Metastatic Breast Carcinoma in the Ovary (tissue), 3 donors: ENCODE results near the genes CETN1 and YES1.

GRCh38 chr18:361980-362208, 94.0 kb upstream of the THOC1 start:
- PRO-cap, 3 experiments, result no peak in any of the 3 experiments

- PRO-cap, 3 experiments, result peak in 1 of 3 experiments; most common plus-strand start chr18:499521 (in 1)
Observed at GRCh38 chr18:498995-500031, 1.2 kb downstream of the COLEC12 start.

DNA sequence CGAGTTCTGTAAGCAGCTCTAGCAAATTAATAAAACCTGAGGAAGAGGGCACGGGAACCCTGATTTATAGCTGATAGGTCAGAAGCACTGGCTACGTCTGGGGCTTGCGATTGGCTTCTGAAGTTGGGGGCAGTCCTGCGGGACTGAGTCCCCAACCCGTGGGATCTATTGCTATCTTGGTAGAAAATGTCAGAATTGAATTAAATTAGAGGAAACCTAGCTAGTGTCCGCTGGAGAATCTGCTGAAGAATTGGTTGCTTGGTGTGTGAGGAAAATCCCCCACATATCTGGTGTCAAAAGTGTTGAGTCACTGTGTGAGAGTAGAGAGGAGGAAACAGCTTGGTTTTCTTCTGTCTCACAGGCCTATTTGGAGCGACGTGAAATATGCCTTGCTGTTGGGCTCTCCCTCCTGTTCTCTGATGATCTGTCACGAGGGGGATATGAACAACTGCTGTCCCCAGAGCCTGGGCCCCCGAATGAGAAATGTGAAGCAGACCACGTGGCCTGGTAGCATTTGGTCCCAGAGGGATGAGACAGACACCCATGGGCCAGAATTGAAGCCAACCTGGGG, 18.4 kb upstream of the COLEC12 start:
- PRO-cap, 3 experiments, result no peak in any of the 3 experiments

DNA sequence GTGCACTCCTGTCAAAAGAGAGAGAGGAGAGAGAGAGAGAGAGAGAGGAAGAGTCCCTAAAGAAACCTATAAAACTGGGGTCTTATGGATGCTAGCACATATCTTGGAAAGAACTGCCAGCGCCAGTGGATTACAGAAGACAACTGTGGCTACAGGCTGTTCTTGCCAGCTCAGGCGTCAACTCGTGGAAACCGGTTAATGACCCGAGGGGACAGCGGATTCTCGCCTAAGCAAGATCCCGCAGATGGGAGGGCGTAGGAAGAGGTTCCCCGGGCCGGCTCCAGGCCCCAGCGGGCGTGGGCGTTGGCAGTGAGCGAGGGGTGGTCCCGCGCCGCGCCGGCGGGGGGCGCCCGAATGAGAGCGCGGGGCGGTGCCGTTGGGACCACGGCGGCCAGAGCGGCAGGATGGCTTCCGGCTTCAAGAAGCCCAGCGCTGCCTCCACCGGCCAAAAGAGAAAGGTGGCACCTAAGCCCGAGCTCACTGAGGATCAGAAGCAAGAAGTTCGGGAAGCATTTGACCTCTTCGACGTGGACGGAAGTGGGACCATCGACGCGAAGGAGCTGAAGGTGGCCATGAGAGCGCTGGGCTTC, at the start of gene CETN1:
TSS of gene CETN1 (plus strand) at position 376 of the 590 bp plus-strand sequence.
- PRO-cap, 3 experiments, result no peak in any of the 3 experiments

DNA sequence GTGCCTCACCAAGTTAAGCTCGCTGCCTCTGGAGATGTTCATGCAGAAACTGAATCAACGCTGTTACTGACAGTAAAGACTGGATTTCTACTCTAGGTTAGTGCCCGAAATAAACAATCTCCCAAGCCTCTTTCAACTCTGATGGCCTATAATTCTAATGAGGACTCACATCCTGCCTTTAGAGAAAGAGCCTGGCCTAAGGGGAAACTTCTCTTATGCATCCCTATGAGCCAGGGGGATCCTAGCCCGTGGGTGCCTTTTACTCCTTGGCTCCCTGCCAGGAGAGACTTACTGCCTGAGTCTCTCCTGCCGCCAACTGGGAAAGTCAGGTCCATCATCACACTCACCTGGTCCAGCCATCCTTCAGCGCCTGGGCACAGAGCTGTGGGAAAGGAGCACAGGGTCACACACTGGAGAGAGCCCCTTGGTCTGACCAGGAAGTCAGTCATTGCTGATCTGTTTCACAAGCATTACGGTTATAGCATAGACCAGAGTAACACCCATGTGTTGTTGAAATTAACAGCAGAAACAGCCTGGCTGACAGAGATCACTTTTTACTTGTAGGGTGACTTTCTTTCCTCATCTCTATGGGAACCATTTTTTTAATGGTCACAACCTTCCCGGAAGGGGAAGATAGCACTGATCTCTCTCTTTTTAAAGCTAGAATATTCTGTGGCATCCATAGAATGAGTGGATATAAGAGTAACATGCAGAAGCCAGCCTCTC, 24.0 kb downstream of the ENOSF1 start:
- PRO-cap, 3 experiments, result no peak in any of the 3 experiments

GRCh38 chr18:798524-799374, 13.3 kb downstream of the YES1 start:
- PRO-cap, 3 experiments, result no peak in any of the 3 experiments

DNA sequence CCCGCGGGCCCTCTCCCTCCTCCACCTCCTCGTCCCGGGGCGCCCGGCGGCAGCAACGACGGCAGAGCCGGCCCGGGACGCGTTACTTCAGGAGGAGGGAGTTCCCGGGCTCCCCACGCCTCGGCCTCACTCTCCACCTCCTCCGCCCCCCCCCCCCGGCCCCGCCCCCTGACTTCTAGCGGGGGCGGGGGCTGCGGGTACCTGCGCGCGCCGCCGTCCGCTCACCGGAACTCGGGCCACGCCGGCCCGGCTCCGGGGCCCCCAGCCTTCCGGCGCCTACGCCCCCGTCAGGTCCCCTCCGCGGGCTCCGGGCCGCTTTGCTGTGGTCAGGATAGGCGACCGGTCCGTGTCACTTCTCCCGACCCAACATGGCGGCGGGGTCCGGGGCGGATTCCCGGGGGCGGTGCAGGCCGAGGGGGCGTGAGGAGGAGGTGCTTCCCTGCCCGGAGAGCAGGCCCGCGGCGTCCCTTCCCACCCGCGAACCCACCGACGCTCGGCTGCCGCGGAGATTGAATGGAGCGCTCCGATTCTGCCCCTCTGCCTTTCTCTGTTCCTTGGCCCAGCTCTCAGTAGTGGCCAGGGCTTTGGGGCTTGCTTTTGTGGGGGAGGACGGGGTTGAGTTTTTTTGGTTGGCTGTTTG, at the start of gene YES1:
TSS of gene YES1 (minus strand) at position 60 of the 640 bp plus-strand sequence.
- PRO-cap, 3 experiments, result peak in 3 of 3 experiments; most common plus-strand start position 229 of the sequence (in 2); most common minus-strand start position 368 of the sequence (in 2)

- PRO-cap, 3 experiments, result no peak in any of the 3 experiments
Observed at GRCh38 chr18:1392560-1393515, 488.2 kb downstream of the ADCYAP1 start.

DNA sequence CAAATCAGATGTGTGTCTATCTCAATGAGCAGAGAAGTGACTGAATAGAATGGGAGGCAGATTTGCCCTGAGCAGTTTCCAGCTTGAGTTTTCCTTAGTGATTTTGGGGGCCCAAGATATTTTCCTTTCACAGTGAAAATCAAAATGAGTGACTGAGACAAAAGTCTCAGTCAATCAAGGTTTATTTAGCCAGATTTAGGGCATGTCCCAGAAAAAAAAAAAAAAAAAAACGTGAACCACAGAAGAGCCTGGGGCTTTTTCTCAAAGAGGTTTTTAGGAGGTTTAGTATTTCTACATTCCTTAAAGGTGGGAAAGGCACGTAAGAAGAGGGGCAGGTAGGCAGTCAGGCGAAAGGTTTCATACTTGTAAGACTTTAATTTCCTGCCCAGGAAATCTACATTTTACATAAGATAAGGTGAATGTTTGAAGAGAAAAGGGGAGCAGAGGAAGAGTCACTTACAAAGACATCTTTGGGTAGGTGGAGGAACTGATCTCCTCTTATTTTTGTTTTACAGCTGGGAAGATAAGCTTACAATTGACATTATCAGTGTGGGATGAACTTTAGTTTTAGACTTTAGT, 514.7 kb downstream of the METTL4 start:
- PRO-cap, 3 experiments, result no peak in any of the 3 experiments

DNA sequence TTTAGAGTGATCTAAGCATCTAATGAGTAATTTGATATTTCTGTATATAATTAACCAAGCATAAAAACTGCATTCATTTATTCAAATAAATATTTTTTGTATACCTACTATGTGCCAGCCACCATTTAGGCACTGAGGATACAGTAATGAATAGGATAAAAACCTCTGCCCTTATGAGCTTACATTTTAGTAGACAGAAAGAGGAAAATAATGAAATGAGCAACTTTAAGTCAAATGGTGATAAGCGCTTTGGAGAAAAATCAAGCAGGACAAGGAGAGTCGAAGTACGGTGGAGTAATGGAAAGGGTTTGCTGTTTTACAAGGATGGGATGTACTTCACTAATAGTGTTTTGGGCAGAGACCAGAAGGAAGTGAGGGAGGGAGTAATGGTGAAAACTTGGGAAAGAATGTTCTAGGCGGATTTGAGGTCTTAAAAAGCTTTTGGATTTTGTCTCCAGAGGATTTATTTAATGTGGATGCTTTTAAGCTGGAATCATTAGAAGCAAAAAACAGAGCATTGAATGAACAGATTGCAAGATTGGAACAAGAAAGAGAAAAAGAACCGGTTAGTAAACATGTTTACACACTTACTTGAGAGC, 17.5 kb downstream of the NDC80 start:
- PRO-cap, 3 experiments, result no peak in any of the 3 experiments

- PRO-cap, 3 experiments, result no peak in any of the 3 experiments
Observed at GRCh38 chr18:2673180-2673454, 17.6 kb downstream of the SMCHD1 start.

DNA sequence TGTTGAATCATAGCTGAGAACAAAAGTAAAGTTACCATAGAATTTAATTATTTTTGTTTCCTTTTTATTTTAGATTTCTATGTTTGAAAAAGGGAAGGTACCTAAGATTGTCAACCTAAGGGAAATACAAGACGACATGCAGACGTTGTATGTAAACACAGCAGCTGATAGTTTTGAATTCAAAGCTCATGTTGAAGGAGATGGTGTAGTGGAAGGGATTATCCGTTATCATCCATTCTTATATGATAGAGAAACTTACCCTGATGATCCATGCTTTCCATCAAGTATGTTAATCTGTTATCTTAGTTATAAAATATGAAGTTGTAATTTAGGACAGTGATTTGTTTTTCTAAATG, 42.2 kb downstream of the SMCHD1 start:
- PRO-cap, 3 experiments, result no peak in any of the 3 experiments

DNA sequence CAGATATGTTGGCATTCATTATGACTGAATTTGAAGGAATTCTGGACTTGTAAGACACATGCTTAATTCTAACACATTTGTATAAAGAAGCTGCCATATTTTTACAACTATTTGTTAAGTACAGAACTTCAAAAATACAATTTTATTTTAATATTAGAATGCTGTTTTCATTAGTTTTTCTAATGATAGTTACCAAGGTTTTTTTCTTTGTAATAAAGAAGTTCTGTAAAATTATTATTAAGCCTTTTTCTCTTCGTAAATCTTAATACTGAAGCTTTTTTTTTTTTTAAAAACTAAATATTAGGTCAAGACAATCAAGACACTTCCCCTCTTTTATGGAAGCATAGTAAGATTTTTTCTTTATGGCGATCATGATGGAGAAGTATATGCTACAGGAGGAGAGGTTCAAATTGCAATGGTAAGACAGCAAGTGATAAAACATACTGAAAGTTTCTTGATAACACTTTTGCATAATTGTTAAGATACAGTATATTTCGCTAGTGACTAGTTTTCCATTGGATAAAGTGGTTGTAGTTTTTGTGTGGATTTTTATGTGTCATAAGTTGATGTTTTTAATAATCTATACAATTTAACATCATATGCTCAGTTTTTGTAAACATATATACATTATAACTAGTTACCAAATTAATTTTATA, 50.0 kb downstream of the SMCHD1 start:
- PRO-cap, 3 experiments, result no peak in any of the 3 experiments

DNA sequence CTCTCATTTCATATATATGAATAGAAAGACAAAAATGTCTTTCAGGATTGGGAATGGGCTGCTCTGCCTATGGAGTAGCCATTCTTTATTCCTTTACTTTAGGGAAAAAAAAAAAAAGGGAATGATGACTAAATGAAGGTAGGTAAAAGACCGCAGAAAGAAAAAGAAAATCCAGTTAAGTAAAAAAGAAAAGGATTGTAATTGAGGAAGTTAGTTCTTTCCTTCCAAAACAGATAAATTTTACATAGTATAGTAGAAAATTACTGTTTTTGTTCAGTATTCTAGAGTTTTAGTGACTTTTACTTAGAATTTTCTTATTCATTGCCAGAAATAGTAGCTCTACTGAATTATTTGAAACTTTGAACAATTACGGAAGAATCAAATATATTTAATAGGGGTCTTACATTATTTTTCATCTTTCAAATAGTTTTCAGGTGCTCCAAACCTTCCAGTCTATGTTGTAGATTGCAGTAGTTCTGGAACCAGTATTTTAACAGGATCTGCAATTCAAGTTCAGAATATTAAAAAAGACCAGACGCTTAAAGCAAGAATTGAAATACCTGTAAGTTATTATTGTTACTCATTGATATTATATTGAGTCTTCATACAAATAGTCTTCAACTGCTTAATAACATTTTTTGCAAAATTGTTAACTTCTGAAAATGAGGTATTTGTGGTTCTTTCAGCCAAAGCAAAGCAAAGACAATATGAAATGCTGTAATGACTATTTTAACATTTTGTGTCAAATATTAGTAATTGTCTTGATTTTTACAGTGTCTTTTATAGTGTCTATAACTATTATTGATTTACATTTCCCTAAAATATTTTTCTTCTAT, 73.5 kb downstream of the SMCHD1 start:
- PRO-cap, 3 experiments, result no peak in any of the 3 experiments

DNA sequence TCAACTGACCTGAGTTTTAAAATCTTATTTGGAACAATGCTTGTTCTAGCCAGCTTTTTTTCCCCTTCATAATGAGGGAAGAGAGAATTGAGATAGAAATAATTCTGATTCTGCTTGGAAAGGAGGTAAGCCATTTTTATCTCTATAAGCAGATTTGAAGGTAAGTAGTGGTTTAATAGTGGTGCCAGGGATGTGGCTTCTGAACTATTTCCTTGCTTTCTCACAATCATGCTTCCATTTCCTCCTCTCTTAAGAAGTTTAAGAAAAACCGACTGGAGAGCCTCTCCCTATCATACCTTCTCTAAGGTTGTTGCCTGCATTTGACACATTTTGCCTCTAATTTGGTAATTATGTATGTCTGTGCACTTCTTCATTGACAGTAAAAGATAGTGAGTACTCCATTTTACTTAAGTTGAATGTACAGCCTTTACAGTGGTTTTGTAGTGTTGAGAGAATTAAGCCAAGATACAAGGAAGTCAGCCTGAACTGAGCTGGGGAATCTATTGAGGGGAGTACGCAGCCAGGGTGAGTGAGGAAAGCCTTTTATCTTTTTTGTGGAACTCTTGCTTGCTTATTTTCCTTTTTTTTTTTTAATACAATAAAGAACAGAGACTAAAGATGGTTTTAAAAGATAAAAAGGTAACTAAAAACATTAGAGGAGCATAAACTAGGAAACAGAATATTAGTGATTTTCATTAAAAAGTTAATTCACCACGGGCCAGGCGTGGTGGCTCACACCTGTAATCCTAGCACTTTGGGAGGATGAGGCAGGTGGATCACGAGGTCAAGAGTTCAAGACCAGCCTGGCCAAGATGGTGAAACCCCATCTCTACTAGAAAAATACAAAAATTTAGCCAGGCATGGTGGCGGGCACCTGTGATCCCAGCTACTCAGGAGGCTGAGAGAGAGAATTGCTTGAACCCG, 78.8 kb downstream of the SMCHD1 start:
- PRO-cap, 3 experiments, result no peak in any of the 3 experiments

DNA sequence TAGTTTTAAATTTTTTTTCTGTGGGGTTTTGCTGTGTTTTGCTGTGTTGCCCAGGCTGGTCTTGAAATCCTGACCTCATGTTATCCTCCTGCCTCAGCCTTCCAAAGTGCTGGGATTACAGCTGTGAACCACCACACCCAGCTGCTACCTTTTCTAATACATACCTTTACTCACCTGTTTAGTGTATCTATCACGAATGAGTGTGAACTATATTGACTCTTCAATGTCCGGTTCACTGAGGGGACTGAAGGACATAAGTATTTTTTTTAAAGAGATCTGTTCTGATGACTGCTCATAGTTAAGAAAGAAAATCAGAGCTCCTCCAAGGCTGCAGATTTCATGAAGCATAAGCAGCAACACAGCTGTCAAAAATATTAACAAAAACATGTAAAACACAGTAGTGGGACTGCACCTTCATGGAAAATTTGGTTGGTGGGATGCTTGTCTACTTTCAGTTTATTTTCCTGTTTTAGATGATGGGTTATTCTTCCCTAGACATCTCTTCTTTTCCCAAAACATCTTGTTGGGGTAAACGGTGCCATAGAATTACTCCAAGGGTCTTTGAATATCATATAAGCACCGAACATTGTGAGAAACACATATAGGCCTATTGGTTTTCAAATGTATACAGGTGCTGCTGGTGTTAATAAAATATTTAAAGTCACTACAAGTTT, 84.0 kb upstream of the EMILIN2 start:
- PRO-cap, 3 experiments, result no peak in any of the 3 experiments

DNA sequence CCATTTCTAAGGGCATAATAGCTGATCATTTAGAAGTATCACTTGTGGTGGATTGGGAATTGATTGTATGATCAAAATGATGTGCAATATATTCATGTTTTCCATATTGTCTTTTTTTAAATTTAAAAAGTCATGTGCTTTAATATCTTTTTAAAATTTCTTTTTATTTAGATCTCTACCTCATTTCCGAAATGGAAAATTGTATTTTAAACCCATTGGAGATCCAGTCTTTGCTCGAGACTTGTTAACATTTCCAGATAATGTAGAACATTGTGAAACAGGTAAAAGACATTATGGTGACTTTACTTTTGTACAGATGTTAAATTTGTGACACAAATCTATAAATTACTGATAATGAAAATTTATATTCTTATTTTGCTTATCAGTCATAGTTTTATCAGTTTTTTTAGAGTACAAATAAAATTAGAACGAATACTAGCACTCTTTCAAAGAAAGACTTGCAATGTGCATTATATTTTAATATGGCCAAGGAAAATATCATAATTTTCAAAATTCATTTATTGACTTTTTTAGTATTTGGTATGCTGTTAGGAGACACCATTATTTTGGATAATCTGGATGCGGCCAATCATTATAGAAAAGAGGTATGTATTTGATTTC, 69.1 kb upstream of the EMILIN2 start:
- PRO-cap, 3 experiments, result no peak in any of the 3 experiments

DNA sequence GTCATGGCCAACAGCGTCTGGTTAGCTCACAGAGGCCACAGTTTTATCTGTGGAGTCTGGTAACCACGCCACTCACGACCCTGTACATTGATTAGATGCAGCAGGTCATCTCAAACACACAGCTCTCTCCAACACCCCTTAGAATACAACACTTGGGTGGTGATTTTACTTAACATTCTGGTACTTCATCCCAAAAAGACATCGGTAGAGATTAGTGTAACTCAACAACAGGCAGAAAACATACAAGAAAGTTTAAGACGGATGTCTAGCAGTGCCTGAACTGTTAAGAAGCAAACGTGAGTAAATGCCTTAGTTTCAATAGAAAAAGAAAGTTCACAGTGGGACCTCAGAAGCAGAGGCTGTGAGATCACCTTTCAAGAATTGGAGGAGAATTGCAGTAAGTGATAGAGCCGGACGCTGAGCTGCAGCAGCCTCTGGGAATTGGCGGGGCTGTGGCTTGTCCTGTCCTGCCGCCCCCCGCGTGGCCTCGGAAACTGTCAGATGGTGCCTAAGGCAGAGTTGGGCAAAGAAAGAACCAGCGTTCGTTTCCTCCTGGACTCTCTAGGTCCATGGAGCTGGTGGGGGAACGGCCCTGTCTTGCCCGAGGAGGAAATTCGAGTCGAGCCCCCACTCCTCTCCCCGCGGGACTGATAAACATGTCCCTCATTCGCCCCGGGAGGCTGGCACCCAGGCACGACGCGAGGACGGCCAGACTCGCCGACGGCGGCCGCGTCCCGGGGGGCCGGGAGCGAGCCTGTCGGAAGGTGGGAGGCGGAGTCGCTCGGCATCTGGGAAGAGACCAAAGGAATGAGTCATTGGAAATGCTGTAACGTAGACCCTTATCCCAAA, 601 bp upstream of the EMILIN2 start:
- PRO-cap, 3 experiments, result peak in 1 of 3 experiments; most common minus-strand start position 706 of the sequence (in 1)

GRCh38 chr18:2856466-2856915, 9.7 kb downstream of the EMILIN2 start:
- PRO-cap, 3 experiments, result no peak in any of the 3 experiments

GRCh38 chr18:2874766-2875944, 28.3 kb downstream of the EMILIN2 start:
- PRO-cap, 3 experiments, result no peak in any of the 3 experiments